Mammary microvascular endothelial cell (primary cell): ENCODE results near the genes NDC1, LEXM and USP24.

- RAMPAGE, long total RNA: no peak
Observed at GRCh38 chr1:52727552-52727908, 1.3 kb downstream of the ZYG11B start.

- RAMPAGE, long total RNA: no peak
Observed at GRCh38 chr1:53121483-53122082, 20.9 kb downstream of the SLC1A7 start.

DNA sequence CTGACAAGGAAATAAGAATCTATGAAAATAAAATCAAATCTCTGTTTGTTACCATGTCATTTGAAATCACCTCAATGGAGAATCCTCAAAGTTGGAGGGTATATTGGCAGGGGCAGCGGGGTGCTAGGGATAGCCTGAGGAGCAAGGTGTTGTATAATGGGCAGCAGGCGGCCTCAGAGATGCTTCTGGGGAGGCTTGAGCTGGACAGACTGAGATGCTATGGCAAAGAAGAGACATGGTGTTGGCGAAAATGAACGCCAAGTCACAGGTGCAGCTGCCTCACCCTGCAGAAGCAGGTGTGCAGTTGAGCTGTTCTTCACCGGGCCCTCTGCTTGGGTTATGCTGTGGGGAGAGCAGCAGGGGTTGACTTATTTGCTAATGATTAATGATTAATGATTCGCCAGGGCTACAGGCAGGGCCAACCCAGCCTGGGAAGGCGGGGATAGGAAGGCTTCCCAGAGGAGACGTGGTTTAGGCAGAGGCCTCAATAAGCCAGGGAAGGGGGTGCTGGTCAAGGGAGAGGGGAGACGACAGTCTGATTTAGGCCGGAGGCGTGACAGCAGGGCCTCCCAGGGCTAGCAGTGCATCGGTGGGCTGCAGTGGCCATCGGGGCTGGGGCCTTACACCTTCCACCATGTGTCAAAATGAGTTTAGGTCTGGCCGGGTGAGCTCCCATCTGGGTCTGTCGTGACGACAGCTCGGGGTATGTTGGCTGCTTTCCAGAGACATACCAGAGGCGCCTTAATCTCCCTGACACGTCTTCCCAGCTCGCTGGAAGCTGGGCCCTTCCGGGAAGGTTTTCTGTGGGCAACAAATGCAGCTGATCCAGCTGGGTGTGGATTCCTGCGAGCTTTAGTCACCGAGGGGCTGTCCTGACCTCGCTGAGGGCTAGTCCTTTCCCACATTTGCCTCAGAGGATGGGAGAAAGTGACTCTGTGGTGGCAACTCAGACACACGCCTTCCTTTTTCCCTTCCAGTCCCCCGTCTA, 3.5 kb upstream of the SLC1A7 start:
- RAMPAGE, long total RNA: no peak

DNA sequence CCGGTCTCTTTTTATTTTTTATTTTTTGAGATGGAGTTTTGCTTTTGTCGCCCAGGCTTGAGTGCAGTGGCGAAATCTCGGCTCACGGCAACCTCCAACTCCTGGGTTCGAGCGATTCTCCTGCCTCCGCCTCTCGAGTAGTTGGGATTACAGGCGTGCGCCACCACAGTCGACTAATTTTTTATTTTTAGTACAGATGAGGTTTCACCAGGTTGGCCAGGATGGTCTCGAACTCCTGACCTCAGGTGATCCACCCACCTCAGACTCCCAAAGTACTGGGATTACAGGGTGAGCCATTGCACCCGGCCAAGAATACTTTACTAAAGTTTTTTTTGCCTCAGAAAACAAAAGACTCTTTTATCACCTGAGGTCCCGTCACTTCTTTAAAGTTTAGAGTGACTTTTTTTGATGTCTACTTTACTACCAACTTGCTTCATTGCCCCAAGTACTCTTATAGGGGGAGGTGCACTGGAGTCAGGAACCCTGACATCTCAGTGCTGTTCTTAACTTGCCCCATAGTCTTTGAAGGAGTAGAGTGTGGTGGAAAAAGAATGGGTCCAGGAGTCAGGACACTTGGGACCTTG, 4.9 kb upstream of the CZIB start:
- RAMPAGE, long total RNA: no peak

GRCh38 chr1:53325920-53326386, 1.9 kb downstream of the LRP8 start:
- RAMPAGE, long total RNA: no peak

DNA sequence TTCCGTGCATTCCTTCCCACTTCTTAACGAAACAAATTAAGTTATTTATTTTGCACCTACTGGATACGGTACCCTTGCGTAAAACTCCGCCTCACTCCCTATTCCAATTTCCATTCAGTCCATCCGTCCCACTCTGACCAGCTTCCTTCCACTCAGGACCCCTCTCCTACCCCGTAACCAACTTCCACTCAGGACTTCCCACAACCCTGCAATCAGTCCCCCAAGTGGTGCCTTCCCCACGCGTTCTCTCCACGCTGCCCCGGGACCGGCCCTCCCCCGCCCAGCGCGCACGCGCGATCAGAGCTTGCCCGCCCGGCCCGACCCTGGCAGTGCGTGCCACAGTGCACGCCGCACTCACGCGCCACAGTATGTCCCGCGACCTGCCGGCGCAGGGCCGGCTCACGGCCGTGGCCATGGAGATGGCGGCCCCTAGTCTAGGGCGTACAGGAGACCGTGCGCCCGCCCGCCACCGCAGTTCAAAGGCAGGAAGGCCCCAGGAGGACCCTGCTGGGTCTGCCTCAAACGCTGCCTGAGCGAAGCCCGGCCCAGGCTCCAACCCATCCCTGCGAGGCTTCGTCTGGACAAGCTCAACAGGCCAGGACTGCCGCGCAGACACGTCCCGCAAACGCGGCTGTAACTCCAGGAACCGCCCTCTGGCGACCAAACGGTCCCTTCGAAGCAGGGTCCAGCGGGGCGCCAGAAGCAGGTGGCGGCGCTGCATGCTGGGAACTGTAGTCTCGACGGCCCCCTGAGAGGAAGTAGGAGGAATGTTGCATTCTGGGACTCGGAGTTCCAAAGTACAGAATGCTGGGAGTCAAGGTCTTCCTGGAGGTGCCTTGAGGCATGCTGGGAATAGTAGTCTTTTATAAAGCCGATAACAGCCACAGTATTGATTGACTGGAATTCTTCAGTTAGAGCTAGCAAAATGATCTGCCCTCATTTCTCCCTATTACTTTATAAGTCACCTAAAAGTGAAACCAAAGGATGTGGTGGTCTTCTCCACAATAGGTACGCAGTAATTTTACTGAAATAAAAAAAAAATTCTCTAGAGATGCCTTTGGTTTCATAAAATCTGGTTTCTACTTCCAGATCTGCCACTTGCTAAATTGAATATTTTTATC, at the start of gene NDC1:
Gene NDC1 (minus strand): TSS at position 450 of the 1,121 bp plus-strand sequence.
- RAMPAGE, long total RNA: start-site peak on the minus strand centred at position 454 of the sequence, 49 bp wide, 229 and 136 reads in 2 replicates; start-site peak on the minus strand centred at position 657 of the sequence, 149 bp wide, 20 and 22 reads in 2 replicates

- RAMPAGE, long total RNA: no peak
Observed at GRCh38 chr1:54228032-54229203, 28.5 kb downstream of the MRPL37 start.

DNA sequence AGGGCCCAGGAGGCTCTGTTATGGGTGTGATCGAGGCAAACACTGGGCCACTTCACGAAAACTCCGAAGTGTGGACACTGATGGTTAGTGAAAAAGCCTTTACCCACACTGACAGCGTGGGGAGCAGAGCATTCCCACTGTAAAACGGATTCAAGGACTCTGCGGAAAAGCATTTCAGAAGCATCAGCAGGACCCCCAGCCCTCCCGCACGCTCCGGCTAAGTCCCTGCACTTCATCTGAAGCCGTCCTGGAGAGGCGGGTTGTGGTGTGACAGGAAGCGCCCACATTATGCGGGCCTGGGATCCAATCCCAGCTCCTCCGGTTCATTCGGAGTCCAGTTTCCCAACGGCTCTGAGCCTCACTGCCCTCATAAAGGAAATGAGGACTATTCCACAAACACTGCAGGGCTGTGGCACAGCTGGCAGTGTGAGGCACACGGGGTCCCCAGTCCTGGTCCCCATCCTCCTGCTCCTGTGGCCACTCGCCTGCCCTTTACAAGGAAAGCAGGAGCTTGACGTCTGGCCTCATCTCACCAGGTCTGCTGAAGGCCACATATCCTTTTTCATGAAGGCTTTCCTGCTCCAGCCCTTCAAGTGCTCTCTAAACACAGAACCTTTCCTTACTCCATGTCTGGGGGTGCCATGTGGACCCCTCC, 63.2 kb downstream of the MRPL37 start:
- RAMPAGE, long total RNA: no peak

- RAMPAGE, long total RNA: no peak
Observed at GRCh38 chr1:54286918-54287710, 87.1 kb downstream of the MRPL37 start.

DNA sequence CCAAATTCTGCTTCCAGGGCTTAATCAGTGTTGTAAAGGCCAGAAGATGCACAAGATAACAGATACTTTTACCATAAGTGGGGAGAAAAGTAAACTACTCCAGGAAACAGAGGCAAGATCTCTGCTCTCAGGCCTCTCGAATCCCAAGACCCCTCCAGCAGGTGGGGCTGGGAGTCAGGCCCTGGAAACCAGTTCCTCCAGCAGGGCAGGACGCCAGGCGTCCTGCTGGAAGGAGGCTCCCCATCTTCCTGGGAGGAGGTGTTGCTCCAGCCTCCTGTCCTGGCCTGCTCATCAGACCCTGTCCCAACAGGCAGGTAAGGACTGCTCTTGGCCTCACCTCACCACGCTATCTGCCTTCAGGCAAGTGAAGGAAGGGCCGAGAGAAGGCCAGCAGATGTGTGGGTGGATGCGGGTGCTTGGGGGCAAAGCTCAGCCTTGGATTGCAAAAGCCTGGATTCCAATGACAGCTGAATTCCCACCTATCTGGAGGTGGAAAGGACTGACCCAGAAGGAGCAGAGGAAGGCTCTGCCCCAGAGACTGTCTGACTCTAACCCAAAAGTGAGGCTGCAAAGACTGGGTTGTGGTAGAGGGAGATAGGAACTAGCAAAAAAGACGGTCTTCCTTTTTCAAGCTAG, 123.4 kb downstream of the MRPL37 start:
- RAMPAGE, long total RNA: no peak

DNA sequence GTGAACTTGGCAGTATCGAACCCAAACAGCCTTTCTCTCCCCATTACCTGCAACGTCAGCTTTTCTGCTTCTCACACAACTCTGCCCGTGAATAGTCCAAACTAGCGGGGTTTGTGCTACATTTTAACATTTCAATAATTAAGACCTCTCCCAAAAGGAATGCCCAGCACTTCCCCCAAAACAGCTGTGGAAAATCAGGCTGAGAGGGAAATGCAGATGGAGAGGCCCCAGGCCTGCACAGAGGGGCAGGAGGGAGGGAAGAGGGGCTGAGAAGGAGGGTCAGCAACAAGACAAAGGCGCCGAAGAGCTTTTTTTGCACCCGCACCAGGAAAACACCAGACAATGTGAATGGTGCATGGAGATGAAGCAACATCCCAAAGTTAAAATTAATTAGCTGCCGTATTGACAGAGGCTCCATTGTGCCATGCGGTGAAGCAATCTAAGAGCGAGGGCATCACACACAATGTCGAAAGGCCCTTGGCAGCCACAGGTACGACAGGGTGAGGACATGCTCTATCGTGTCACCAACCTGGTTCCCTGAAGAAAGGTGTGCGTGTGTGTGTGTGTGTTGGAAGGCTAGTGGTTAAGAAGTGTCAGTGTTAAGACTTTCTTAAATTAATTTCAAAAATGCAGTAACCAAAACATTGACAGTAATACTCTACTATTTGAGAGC, 165.0 kb downstream of the MRPL37 start:
- RAMPAGE, long total RNA: no peak

DNA sequence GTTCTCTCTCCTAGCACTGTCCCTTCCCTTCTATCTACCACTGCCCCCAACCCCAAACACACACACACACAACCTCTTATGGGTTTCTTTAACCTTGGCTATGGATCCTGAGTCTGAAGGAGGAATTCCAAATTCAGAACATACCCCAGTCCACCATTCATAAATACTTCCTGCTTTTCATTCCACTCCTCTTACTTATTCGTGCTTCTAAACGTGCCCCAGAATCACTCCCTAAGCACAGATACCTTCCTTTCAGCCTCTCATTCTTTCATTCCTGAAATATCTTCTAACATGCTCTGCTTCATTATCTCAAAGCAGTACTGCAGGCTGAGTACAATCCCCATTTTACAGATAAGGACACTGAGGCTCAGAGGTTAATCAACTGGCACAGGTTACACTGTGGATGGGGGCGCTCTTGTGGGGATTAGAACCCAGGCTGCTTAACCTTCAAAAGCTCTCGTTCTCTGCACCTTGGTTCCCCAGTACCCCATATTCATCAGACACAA, 162.5 kb upstream of the ACOT11 start:
- RAMPAGE, long total RNA: no peak

DNA sequence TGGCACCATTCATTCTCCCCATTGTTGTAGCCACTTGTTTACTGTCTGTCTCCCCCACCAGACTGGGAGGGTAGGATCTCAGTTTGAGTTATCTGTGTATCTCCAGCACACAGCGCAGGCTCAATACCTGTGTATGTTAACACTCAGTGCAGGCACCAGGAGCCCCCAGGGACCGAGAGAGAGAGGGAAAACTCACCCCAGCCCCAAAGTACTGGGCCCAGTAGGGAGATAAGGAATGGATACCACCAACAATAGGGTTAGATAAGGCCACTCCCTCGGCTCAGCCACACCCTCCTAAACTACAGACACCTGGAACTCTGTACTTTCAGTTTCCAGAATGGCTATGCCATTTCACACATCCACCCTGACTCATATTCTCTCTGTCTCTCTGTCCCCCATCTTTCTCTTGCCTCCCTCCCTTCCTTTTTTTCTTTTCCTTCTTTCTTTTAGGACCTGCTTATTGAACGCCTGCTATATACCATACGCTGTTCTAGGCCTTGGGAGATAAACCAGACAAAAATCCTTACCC, 138.6 kb upstream of the ACOT11 start:
- RAMPAGE, long total RNA: no peak

DNA sequence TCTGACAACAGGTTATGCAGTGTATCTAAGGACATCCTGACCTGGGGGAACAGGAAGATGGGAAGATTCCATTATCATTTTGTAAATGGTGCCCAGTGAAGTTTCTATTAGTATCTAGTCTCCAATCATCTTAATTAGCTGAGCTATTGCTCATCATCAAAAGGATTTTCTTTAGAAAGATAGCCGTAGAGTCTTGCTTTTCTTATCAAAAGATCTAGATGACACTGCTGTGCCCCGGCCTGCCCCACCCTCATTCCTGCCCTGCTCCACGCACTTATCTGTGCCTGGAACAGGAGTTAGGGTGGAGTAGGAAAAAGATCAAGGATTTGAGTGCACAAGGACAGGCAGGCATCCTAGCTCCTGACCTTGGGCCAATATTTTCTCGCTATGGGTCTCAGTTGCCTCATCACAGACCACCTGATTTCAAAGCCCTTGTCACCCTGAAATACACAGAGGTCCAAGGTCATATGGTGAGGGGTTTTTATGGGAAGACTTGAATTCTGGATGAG, 456 bp upstream of the MROH7 start:
- RAMPAGE, long total RNA: no peak

- RAMPAGE, long total RNA: no peak
Observed at GRCh38 chr1:54805891-54806396, at the start of gene LEXM. Gene LEXM (plus strand): TSS chr1:54806063.

- RAMPAGE, long total RNA: no peak
Observed at GRCh38 chr1:54814055-54814498, 8.2 kb downstream of the LEXM start.

GRCh38 chr1:54871189-54871970, 15.6 kb downstream of the DHCR24 start:
- RAMPAGE, long total RNA: no peak

DNA sequence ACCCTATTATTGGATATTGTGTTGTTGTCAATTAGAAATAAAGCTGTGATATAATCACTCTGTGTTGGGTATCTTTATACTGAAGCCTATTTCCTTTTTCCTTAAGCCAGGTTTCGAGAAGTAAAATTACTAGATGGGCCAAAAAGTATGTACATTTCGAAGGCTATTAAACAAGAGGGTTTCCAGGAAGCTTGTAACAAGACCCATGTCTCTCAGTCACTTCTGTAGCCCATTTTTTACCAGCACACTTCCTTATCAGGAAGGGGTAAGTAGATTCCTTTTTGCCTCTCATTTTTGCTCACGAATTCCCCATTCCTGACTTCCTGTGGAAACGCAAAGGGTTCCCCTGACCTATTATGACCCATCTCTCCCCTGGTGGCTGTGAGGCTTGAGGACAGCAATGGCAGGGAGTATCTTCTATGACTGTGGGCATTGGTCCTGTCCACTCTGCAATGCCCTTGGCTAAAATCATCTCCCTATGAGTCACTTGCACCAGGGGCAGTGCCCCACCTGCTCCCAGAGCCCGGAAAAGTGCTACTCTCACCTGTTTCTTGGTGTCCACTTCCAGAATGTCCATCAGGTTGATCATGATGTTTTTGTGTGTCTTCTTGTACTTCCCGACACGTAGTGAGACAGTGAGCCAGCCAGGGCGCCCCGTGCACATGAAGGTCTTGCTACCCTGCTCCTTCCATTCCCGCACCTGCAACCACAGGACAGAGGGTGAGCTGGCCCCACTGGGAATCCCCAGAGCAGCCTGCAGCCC, 3.7 kb downstream of the DHCR24 start:
- RAMPAGE, long total RNA: no peak

DNA sequence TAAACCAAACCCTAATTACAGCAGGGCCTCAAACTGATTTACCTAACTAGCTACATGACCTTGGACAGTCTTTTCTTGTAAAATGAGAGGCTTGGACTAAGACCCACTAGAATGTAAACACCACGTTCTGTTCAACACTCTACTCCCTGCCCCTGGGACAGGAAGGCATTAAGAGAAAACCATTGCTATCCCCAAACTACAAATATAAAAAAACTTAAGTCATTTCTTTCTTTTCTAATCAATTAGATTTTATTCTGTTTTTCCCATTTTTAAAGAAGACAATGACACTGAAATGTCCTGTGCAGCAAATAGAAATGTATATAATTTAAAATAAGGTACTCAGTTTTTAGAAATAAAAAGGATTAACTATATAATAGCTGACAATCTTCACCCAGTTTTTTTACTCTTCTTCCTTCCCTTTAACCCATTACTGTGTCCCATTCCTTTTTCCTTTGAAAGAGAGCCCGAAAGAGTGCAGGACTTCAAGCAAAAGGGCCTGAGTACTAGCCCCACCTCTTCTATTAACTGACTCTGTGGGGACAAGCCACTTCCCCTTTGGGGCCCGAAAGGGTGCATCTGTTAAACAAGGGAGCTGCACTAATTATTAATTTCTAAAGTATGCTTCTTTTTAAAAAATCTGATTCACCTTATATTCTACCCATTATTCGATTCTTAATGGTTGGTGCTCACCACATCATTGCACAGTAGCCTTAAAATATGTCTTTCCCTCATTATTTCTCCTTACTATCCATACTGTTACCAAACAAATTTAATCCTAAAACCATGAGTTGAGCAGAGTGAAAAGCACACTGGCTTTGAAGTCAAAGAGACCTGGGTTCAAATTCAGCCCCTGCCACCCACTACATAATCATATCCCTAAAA, 3.4 kb downstream of the USP24 start:
- RAMPAGE, long total RNA: no peak

GRCh38 chr1:55215207-55216020, at the start of gene USP24:
Gene USP24 (minus strand): TSS chr1:55215364.
- RAMPAGE, long total RNA: no peak